Skin of body (tissue), 2 donors: ENCODE measurements around the genes TMEM53, UROD and PRDX1.

- RAMPAGE, long total RNA, result no peak
Observed at GRCh38 chr1:44542652-44542882, 131.7 kb downstream of the TMEM53 start.

DNA sequence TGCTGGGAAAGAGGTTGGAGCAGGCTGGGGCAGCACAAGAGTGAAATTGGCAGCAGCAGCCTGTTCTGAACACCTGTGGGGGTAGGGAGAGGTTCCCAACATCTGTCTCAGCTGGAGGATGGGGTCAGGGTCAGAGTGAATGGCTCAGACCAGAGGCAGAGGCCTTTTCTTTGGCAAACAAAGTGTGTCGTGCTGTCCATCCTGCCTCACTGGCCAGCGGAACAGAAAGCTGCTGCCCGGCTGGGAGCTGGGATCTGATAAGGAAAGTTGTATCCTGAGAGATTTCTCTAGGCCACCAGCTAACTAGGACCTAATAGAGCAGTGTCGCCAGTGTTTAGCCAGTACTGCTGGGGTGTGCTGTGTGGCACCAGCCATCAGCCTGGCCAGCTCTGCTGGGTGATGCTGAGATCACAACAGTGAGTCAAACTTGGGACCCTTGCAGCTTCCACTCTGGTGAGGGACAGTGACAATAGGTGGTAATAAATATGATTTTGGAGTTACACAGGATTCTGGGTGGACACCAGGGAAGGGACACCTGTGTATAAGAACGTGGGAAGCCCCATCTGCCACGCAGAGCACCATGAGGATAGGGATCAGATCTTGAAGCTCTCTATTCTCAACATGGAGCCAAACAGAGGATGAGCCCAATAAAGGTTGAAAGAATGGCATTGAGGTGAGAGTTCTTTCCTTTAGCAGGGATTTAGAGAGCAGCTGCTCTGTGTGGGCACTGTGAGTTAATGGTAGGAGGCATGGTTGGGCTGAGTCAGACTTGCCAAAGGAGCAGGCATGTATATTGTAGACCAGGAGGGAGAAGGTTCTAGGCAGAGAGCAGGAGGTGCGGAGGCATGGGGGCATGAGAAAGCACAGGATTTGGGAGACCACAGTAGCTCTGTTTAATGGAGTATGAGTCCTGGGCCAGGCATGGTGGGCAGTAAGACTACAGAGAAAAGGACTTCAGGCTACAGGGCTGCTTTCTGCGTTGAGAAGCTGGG is 32.3 kb downstream of the TMEM53 start:
- RAMPAGE, long total RNA, result no peak

GRCh38 chr1:44649188-44650044 is 24.9 kb downstream of the TMEM53 start:
- RAMPAGE, long total RNA, result no peak

DNA sequence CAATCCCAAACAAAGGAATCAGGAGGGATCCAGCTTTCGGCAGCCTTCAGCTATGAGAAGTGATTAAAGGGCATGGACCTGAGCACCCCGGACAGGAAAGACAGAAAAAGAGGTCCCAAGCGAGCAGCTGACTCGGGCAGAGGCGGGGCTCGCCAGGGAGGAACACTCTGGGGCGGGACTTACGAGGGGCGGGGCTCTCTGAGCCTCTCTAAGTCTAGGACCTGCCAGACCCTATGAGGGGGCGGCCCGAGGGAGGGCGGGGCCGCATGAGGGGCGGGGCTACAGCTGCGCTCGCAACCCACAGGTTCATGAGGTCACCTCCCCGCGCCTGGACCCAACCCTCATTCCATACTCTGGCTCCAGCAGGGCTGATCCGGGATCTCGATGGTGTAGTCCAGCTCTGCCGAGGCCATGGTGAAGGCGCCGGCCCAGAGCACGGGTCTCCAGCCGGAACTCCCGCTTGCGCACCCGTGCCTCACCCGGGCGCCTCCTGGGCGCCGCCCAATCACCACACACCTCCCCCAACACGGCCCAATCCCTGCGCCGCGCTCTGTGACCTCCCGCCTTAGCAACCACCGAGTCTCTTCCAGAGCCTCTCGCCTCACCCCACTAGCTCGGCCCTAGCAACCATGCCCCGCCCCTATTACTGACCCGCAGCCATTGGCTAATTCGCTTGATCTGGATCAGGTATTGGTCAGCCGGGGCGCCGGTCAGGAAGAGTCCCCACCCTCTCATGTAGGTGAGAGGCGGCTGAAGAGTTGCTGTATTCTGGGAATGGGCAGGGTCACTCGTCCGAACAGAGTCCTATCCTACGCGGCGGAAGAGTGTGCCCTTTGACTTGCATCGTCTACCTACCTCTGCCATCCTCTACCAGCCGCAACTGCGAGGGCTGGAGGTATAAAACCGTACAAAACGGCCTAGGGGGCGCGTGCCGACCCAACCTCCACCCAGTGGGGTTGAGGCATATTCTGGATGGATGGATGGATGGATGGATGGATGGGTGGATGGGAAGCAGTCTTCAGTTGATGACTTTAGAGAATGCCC is at the start of gene TMEM53:
Gene TMEM53, minus strand, starts transcription at position 503 of the 1,044 bp plus-strand sequence.
- RAMPAGE, long total RNA, result no peak

- RAMPAGE, long total RNA, result no peak
Observed at GRCh38 chr1:44778832-44779839, 3.8 kb downstream of the RPS8 start.

GRCh38 chr1:45011801-45012565 is at the start of gene UROD:
Gene UROD, plus strand, starts transcription at chr1:45012254.
- RAMPAGE, long total RNA, result start-site peak on the plus strand at chr1:45012204-45012262, 704 and 56 reads in 2 replicates

- RAMPAGE, long total RNA, result no peak
Observed at GRCh38 chr1:45205407-45206233, 785 bp downstream of the ZSWIM5 start.

DNA sequence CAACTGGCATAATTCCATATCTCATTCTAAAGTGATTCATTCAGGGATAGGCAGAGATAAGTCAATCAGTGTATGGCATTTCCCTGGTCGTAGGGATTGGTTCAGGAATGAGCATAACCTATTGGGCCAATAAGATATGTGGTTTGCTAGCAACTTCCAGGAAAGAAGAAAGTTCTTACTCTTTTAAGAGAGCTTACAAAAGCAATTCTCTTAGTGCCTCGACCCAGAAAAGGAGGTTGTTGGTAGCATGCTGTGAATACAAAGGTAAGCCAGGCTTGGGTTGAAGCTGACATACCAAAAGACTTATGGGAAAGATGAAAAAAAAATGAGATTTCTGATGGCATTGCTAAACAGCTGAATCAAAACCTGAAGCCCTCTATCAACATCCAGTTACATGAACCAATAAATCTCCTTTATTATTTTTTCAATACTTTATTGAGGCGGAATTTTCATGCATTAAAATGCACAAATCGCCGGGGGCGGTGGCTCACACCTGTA is 4.9 kb upstream of the ZSWIM5 start:
- RAMPAGE, long total RNA, result no peak

DNA sequence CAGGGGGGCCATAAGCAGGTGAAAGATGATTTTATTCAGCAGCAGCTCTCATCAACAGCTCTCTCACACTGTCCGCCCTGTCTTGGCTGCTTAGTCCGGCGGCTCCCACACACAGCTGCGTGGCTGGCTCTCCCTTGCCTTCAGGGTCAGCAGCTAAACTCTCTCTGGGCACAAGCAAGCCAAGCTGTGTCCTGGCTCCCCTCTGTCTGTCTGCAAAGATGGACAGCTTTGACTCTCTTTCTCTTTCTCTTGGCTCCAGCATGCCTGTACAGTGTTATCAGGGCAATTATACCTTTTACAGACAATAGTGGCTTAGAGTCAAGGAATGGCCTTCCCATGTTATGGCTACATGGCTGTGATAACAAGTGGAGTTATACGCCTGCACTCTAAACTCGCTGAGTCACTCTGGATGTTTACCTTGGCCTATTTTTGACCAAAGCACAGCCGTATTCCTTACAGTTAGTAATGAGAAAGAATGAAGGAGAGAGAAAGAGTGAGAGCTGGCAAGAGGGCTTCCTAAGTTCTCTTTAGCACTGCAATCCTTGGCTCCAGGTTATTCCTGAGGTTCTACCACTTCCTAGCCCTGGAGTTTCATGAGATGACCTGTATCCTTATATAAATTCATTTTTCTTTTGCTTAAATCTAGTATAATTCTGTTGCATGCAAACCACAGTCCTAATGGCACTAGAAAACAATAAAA is 59.9 kb upstream of the ZSWIM5 start:
- RAMPAGE, long total RNA, result no peak

DNA sequence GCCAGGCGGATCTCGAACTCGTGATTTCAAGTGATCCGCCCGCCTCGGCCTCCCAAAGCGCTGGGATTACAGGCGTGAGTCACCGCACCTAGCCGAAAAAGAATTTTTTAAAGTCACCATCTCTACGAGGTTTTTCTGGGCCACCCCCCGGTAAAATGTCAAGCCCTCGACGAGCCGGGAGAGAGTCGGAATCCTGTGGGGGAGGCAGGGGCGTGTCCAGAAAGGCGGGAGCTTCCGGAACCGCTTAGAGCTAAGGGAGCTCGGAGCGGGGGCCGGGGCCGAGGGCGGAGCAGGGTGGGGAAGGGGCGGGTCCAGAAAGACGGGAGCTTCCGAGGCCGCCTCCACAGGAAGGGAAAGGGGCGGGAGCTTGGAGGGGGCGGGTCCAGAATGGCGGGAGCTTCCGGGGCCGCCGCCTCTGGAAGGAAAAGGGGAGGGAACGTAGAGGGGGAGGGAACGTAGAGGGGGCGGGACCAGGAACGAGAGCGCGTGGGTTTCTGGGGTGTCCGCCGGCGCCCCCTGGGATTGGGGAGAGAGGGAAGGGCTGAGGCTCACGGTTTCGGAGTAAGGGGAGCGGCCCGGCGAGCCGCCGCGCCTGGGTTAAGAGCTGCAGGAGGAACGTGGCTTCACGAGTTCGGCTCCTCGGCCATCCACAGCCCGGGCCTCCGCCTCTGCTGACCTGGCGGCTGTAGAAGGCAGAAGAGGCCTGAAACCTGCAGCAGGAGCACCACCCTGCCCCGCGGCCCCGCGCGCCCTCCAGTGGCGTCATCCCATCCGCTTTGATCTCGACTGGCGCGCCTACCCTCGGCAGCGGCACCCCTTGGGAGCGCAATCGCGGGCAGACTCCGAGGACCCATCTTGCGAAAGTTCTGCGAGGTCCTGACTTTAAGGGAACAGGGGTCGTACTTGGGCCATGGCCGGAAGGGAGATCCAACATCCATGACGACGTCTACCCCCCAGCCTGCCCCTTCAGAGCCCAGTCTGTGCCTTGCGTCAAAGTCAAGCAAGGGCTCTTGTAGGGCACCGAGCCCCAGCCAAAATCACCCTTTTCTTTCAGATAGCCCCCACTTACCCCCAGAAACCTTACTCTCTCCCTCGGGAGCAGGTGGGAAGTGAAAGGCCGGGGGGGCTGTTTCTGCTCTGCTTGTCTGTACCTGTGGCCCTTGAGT is 22.9 kb upstream of the HPDL start:
- RAMPAGE, long total RNA, result no peak

DNA sequence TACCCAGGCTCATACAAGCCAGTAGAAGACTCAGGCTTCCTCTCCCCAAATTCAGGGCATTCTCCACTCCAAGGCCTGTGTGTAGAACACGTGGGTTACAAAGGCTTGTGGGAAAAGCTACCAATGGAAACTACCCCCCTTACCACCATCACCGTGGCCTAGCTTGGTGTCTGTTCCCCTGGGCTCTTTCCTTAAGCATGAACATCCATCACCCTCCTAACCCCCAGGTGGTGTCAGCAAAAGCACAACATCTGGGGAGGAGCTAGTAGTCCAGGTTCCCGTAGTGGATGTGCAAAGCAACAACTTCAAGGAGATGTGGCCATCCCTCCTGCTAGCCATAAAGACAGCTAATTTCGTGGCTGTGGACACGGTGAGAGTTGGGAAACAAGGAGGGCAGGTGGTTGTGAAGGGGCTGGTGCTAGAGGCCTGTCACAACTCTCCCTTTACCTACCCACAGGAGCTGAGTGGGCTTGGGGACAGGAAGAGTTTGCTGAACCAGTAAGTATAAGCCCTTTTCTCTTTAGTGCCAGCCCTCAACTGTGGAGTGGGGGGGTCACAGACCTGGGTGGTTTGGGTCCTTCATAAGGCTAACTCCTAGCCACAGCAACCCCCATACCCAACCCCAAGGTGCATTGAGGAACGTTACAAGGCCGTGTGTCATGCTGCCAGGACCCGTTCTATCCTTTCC is 1.0 kb downstream of the TOE1 start:
- RAMPAGE, long total RNA, result no peak

DNA sequence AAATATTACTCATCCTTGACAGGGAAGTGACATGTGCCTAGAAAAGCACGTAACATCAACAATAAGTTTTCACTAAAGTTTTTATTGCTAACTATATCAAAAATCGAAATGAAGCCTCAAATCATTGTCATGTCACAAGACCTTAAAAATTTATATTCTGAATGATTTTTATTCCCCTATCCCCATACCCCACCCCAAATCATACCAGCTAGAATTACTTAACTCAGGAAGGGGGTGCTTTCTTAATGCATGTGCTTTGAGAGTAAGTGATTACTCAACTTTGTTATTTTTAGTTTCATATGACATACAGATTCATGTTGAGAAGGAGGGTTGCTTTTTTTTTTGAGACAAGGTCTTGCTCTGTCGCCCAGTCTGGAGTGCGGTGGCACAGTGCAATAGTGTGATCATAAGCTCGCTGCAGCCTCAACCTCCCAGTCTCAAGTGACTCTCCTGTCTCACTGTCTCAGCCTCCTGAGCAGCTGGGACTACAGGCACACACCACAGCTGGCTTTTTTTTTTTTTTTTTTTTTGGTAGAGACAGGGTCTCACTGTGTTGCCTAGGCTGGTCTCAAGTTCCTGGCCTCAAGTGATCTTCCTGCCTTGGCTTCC is 53.9 kb downstream of the TOE1 start:
- RAMPAGE, long total RNA, result no peak

DNA sequence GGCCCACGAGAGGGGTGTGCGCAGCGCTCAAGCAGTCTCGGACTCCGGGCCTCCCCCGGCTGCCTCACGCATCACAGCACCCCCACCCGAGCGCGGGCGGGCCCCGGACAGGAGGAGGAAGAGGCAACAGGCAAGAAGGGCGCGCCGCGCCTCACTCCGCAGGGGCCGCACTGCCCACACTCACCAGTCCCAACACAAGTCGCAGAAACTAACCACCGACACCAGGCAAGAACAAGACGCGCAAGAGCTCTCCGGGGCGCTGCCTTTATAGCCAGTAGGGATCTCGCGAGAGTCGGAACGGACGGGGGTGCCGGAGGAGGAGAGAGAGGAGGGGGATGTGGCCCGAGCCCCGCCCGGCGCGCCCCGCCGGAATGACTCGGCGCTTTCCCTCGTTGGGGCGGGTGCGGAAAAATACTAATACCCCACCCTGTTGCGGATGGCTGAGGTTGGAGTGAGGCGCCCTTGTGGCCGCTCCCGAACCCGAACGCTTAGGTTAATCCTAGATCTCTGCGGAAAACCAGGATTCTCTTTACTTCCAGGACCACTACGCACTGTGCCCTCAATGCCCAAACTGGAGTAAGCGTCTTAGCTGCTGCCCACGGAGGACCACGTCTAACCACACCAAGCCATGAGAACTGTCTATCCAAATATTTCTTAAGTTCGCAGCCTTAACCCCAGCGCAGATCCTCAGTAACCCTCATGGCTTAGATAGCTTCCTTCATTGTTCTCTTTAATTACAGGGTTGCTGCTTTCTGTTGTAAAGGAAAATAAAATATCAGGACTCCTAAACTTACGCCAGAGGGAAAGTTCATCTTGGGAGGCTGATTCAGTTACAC is at the start of gene PRDX1:
Gene PRDX1, minus strand, starts transcription at position 240 of the 836 bp plus-strand sequence.
- RAMPAGE, long total RNA, result no peak

GRCh38 chr1:45554081-45554678 is 3.6 kb downstream of the AKR1A1 start:
- RAMPAGE, long total RNA, result no peak

GRCh38 chr1:45612316-45613408 is 11.2 kb downstream of the CCDC17 start:
- RAMPAGE, long total RNA, result no peak

DNA sequence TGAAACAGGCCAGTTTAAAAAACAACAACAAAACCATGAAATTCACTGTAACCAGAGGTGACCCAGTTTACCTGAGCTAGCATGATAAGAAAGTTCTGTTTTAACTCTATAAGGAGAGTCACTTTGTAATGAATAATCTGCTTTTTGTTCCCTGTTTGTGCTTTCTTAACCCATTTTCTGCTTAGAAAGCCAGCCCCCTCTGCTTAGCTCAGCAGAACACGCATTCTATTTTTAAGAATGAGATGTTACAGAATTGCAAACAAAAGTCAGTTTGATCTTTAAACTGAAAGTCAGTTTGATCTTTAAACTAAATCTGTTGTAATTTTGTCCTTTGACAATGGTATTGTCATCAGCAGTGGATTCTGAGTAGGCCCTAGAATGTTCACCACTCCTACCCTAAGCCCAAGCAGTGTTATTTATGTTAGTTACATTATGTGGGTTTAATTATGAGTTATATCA is 68.0 kb downstream of the MAST2 start:
- RAMPAGE, long total RNA, result no peak

DNA sequence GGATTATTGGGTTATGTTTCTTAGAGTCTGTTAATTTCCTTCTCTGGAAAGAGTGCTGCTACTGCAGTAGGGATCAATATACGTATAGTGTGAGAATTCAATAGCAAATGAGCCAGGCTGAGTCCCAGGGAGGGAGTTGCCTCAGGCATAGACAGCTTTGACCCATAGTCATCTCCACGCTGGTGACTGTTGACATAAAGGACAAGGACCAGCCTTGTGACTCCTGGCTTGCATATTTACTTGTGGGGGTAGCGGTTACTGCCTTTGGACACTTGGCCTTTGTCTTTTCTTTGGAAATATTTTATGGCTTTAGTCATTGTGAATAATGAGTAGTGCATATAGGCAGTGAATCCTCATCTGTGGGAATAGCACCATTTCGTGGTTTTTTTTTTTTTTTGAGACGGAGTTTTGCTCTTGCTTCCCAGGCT is 68.7 kb downstream of the MAST2 start:
- RAMPAGE, long total RNA, result no peak

- RAMPAGE, long total RNA, result no peak
Observed at GRCh38 chr1:46330820-46331127, 9.8 kb upstream of the NSUN4 start.

DNA sequence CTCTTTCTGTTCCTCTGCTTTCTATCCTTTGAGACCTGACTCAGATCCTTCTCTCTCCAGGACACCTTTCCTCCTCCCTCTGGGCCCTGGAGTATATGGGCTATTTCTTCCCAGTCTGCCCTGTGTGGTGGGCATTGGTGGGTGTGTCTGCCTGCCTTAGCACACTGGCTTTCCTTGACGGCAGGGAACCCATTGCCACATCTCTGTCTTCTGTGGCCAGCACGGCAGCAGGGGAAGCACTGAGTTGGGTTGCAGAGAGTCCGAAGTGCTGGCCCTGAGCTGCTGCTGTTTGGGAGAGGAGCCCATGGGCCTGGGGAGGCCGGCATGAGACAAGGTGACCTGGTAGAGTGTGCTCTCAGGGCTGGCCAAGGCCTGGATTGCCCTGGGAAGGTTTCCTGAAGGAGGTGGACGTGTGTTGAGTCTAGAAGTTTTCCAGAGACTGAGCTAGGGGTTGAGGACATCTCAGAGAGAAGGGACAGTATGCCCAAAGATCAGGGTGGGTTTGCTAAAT is 20.1 kb downstream of the FAAH start:
- RAMPAGE, long total RNA, result no peak

DNA sequence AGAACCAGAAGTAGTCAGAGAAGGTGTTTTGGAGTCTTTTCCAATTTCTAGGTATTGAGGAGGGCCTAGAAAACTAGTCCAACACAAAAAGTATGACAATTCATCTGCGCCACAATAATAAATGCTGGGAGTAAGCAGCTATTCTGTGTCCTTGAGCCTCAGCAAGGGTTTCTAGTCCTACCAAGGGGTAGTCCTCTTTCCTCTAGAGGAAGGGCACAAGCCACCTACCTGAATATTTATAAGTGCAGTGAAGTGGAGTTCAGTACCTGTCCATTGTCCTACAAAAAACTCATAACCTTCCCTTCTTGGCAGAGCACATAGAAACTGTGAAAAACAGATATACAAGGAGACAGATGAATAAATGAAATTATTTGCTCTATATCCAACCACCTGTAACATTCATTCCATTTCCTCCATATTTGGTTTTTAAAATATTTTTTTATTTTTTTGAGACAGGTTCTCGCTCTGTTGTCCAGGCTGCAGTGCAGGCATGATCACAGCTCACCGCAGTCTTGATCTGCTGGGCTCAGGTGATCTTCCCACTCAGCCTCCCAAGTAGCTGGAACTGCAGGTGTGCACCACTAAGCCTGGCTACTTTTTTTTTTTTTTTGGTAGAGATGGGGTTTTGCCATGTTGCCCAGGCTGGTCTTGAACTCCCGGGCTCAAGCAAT is 23.1 kb downstream of the ATPAF1 start:
- RAMPAGE, long total RNA, result no peak